ENCODE data around the gene FAM166A.

DNA sequence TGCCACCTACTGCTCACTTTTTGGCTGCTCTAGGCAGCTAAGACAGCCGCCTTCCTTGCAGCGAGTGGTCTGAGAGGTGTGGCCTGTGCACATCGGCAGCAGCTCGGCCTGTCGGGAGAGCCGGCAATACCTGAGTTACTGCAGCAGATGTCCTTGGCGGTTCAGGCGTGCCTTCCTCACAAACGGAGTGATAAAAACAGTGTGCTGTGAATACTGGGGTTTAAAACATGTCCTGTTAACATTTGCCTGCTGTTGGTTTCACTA lies 12.8 kb downstream of the TRAF2 start:
- RRBS = no CpG with 5 or more reads among the region's 9 CpGs

- RRBS = no CpG with 5 or more reads among the region's 12 CpGs
Measured at GRCh38 chr9:136900821-136901426, 14.6 kb downstream of the TRAF2 start.

GRCh38 chr9:136978707-136979337 lies 1.5 kb downstream of the PTGDS start:
- RRBS = 30% methylated on average over 16 of the region's 46 CpGs

DNA sequence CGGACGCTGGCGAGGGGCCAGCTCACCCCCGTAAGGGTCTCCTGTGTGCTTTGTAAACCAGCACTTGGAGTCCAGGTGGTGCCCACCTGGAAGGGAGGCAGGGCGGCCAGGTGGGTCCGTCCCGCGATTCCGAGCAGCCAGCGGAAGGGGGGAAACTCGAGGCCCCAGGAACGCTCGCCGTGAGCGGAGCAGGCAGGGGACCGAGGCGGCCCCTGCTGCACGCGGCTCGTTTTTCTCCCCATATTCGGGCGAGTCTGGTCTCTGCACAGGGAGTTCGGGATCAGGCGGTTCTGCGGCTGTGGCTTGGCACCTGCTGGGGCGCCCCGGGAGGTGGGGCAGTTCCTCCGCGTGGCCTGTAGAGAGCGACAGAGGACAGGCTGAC lies 585 bp upstream of the ABCA2 start:
- RRBS = no CpG with 5 or more reads among the region's 30 CpGs

DNA sequence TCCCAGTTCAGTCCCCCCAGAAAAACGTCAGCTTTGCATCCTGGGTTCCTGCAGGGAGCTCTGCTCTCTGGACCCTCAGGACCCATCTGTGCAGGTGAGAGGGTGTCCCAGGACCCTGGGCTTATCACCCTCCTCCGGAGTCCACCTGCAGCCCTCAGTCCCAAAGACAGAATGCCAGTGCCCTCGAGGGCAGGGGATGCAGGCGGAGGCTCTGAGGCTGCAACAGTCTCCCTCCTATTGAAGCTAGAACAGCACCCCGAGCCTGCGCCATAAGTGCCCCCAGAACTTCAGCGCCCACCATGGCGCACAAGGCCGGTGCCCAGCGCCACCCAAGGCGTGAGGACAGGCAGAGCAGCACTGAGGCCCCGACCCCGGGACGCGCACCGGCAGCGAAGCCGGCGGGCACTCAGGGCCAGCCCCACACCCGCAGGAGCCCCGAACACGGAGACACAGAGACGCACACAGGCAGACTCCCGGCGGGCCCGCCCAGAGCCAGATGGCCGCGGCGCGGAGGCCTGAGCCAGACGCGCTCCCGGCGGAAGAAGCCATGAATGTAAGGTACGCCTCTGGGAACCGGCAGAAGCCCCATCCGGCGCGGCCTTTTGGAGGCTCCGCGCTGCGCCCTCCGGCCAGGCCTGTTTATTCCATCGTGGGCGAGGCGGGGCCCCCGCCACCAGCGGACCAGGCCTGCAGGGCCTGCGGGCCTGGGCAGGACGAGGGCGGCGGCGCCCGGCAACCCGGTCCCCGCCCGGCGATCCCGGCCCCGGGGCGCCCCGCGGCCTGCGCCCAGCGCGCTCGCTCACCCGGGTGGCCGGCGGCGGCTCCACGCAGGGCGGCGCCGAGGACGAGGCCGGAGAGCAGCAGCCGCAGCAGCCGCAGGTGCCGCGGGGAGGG lies 655 bp downstream of the NPDC1 start:
- RRBS = 3% methylated on average over 55 of the region's 81 CpGs

DNA sequence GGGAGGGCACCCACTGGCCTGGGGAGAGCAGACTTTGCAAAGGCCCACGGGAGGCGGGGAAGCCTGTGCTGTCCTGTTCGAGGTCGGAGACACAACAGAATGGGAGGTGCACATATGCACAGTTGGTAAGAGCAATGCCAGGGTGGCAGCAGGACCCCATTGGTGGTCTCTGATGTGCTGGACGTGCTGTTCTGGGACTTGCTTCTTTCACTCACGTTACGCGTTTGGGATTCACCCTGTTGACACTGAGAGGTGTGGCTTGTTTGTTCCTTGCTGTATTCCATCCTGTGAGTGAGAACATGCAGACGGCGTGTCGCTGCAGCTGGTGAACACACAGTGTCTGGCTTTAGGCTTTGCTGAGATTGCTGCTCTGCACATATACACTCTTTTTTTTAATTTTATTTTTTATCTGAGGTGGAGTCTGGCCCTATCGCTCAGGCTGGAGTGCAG lies 3.2 kb upstream of the ENTPD2 start:
- RRBS = no CpG with 5 or more reads among the region's 12 CpGs

DNA sequence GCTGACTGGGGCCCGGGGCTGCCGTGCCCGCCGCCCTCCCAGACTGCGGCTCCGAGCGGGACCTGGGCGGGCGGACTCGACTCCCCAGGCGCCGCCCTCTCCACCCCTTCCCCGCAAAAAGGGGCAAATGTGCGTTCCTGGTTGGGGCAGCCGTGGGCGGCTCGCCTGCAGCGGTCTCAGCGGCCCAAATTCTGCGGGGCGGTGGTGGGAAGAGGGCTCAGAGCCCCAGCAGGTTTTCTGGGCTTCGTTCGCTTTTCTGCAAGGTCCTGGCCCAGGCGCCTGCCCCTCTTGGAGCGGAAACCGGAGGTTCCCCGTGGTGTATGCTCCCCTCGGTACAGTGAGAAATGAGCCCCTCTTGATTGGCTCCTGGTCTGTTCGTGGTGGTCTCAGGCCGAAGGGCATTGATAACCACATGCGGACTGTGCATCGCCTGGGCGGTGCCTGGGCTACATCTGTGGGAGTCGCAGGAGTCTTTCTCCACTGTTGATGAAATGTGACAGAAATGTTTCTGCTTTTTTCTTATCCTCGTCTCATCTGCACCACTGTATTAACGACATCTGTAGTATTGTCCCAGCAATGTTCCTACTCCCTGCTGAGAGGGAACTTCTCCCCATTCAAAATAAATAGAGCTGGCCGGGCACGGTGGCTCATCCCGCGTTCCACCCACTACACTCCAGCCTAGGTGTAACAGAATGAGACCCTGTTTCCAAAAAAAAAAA lies 609 bp downstream of the MAN1B1 start:
- RRBS = no CpG with 5 or more reads among the region's 40 CpGs

GRCh38 chr9:137116531-137117495 lies 2.3 kb upstream of the DPP7 start:
- RRBS = no CpG with 5 or more reads among the region's 29 CpGs

GRCh38 chr9:137129602-137130089 lies 9.3 kb upstream of the GRIN1 start:
- RRBS = 3% methylated on average over 18 of the region's 65 CpGs

- RRBS = no CpG with 5 or more reads among the region's 9 CpGs
Measured at GRCh38 chr9:137226500-137226835, 834 bp upstream of the RNF224 start.

DNA sequence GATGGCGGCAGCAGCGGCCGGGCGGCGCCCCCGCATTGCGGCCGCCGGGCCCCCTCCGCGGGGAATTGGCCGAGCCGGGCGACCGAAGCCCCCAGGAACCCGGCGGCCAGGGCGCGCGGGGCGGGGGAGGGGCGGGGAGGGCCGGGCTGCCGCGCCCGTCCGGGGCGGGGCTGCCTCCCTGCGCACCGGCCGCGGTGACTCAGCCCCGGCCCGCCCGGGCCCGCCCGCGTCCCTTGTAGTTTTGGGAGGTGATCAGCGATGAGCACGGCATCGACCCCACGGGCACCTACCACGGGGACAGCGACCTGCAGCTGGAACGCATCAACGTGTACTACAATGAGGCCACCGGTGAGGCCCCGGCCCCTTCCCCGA lies 381 bp downstream of the TUBB4B start:
- RRBS = 1% methylated on average over 7 of the region's 49 CpGs

DNA sequence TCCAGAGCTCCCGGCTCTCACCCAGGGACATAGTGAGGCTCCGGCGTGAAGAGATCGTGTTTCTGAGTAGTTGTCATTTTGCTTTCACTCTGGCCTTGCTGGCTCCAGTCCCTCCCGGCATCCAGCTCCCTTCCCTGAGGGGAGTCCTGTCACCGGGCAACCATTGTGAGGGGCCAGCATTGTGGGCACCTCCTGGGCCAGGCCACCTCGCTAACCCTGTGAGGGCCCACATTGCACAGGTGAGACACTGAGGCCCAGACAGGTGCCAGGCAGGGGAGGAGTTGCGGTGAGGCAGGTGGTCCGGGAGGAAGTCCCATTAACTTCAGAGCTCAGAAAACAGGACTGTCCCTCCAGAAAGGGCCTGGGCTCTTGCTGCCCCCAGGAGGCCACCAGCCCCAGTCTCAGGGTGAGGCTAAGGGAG lies at the start of gene FAM166A:
Gene FAM166A, minus strand, starts transcription at position 113 of the 421 bp plus-strand sequence.
- RRBS = 61% methylated on average over 4 of the region's 9 CpGs

DNA sequence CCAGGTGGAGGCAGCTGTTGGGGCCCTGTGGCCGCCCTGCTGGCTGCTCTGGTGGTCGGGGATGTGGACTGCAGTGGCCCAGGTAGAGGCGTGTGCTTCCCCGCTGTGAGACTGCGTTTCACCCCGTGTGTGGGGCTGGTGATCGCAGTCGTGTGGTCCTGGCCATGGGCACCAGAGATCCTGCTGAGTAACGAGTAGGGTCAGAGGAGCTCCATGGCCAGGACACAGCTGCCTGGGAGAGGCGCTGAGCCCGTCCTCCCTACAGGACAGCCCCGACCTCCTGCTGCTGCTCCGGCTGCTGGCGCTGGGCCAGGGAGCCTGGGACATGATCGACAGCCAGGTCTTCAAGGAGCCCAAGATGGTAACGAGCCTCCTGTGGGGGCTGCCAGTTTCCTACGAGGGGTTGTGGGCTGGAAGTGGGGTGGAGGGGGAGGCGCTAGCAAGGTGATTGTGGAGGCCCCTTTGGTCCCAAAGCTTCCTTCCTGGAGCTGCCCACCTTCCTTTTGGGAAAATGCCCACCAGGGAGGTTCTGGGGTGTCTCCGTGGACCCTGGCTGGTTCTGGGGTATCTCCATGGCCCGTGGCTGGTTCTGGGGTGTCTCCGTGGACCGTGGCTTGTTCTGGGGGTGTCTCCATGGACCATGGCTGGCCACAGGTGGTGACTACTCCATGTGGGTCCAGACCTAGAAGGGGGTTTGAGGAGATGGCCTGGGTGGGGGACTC lies 11.1 kb downstream of the NELFB start:
- RRBS = no CpG with 5 or more reads among the region's 22 CpGs

DNA sequence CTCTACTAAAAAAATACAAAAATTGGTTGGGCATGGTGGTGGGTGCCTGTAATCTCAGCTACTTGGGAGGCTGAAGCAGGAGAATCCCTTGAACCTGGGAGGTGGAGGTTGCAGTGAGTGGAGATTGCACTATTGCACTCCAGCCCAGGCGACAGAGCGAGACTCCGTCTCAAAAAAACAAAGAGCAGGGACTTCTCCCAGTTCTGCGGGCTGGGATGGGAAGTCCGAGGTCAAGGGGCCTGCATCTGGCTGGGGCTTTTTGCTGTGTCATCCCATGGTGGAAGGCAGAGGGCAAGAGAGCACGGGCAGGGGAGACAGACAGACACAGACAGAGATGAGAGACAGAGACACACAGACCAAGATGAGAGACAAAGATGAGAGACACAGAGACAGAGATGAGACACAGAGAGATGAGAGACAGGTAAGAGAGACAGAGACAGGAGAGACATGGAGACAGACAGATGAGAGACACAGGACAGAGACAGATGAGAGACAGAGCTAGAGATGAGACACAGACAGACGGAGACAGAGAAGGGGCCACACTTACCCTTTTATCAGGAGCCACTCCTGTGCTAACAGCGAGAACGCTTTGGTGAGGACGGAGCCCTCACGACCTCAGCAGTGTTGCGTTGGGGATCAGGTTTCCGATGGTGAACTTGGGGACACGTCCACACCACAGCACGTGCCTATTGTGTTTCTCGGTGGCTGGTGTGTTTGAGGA lies 9.0 kb upstream of the TOR4A start:
- RRBS = no CpG with 5 or more reads among the region's 16 CpGs

GRCh38 chr9:137279275-137279926 lies 1.9 kb downstream of the TOR4A start:
- RRBS = 92% methylated on average over 15 of the region's 84 CpGs

- RRBS = 77% methylated on average over 9 of the region's 29 CpGs
Measured at GRCh38 chr9:137279995-137280712, 2.6 kb downstream of the TOR4A start.

GRCh38 chr9:137295069-137295691 lies 6.9 kb downstream of the NRARP start:
- RRBS = 5% methylated on average over 43 of the region's 67 CpGs

DNA sequence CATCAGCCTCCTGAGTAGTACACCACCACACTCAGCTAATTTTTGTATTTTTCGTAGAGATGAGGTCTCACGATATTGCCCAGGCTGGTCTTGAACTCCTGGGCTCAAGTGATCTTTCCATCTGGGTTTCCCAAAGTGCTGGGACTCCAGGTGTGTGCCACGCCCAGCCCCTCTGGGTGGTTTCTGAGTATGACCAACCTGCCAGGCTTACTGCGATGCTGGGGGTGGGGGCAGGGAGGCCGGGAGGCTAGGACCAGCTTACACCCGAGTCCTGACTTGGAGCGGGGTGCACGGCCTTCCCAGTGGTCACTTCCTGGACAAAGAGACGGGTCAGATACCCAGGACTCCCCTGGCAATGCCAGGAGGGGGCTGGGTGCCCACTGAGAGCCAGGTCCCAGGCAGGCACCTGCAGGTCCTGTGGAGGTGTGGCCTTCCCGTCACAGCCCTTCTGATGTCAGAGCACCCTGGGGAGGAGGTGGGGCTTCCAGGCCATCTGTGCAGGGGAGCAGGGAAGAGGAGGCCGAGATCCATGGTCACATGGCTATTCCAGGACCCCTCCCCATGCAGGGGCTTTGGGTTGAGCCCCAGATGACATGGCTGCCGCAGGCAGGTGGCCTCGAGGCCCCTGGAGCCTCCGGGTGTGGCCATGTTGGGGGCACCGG lies 8.4 kb upstream of the NRARP start:
- RRBS = no CpG with 5 or more reads among the region's 15 CpGs

- RRBS = 88% methylated on average over 23 of the region's 49 CpGs
Measured at GRCh38 chr9:137353364-137354333, 51.6 kb upstream of the NRARP start.

GRCh38 chr9:137411306-137412097 lies 11.5 kb downstream of the EXD3 start:
- RRBS = 65% methylated on average over 10 of the region's 39 CpGs